Prostate gland (tissue), 2 donors: ENCODE measurements around a stretch of chr3.

DNA sequence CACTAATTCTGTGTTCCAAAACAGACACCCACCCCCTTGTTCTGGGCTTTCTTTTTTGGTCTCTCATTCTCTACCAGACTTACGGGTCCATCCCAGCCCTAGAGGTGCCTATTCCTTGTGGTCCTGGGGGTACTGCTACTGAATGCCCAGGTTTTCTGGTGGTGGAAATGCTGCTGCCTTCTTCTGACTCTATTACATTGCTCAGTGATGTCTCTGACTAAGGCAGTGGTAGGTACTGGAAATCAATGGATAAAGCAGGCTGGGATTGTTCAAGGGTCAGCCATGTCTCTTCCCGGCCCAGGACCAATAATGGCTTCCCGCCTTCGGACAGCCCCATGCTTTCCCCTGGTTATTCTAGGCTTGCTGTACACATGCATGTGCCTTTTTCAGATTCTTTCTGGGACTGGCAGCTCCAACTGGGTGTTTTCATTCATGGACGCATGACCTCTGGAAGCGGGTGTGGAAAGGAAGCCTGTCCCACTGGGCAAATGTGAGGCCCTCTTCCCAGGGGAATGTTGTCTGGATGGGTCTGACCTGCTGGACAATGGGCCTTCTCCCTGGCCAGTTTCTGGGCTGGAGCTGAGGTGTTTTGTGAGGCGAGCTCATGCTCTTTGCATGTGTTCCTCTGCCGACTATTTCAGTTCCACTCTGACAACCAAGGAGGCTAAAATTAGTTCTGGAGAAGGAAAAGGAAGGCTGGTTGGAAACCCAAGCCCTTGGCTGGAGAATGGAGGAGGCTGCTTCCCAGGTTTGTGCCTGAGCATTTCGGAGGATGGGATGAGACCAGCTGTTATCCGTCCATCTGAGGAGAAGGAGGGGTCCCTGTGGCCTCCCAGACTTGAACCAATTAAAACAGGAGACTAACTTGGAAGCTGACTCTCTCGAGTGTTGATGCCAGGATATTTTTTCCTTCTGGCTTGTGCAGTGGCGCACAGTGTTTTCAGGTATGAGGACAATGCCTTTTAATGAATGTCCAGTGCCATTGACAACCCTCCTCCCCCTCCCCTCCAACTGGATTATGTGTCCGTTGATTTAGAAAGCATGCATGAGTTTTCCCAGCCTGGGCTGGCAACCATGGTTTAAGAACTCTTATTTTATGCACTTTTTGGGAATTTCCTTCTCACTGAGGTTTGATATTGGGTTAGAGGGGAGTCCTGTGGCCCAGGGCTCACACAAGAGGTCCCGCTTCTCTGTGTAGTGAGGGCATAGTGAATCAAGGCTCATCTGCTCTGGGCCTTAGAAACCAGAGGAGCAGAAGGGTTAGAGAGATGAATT, 7.0 kb downstream of the ACVR2B start:
- PRO-cap: no peak
- RAMPAGE, long total RNA, 2 experiments: no peak in any of the 2 experiments

- PRO-cap: no peak
- RAMPAGE, long total RNA, 2 experiments: no peak in any of the 2 experiments
Measured at GRCh38 chr3:38471288-38471701, 17.6 kb downstream of the ACVR2B start.

DNA sequence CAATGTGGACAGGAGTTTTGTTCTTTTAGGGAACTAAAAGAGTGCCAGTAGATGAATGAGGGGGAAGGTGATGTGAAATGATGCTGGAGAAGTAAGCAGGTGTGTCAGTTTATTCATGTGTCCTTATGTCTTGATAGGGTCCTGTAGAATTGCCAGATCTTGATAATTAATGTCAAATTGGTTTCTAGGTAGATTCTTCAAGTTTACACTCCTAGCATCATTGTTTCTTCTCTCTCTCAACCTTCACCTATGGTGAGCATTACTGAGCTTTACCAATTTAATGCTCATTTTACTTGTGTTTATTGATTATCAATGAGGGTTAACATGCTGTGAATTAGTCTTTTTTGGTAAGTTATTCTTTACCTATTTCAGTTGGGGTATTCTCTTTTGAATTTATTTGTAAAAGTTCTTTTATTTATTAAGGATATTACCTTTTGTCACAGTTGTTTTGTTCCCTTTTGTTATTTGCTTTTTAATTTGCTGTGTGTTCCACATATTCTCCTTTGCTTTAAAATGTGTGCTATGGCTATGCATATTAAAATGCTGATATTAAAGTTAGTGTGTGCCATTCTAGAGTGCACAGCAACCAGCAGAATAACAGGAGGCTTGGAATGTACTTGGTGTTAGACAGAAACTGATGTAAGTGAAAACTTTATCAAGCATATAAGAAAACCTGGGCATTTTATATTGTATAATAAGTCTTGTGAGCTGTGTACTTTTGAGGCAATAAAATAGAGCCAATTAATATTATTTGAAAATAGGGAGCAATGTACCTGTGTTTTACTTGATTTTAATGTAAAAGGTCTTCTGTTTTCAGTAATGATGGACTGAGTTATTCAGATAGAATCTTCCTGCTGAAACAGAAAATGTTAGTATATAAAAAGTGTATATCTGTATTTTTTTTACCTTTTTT, 2.9 kb downstream of the EXOG start:
- PRO-cap: no peak
- RAMPAGE, long total RNA, 2 experiments: no peak in any of the 2 experiments

DNA sequence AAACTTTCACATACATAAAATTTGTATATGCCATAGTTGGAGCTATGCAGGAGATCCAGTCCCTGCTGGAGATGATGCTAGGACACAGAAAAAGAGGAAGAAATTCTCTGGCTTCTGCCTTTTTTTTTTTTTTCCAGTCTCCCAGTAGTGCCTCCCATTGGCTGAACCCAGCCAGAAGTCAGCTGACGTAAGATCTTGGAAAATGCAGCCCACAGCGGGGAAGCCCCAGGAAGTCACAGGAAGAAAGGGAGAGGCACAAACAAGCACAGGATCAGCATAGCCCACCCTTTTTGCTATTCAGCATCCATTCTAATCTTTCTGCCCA, 38.5 kb downstream of the SCN11A start:
- PRO-cap: no peak
- RAMPAGE, long total RNA, 2 experiments: no peak in any of the 2 experiments

DNA sequence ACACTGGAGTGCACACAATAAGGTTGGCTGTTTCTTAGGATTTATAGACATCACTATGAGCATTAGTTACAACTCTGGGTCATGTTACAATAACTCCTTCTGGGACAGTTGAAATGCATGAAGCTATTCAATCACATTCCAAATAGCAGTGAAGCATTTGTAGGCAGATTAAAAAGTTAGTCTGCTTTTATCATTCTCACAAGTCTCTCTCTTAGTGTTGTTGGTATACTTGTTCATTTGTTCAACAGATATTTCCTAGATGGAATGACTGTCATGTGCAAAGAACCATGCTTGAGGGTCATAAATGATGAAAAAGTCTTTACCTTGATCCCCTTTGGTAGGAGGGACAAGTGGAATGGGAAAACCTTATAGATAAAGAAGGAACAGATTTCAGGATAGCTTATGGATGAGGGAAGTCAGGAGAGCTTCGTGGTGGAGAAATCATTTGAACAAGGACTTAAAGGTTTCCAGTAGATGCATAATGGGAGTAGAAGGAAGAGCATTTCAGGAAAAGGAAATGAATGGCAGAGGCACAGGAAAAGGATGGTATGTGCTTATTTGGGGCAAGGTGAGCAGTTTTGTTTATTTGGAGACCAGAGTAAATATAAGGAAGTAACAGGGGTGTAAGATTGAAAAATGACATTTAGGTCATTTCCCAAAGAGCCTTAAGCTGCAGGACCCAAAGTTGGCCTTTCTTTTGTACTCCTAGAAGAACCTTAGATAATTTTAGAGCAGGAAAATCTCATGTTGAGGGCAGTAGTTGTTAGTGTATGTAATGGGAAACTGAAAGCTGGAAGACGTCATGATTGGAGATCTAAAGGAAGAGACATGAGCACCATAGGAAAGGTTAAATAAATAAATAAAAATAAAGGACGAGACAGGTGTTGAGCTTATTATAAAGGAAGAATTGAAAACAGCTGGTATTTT, 26.9 kb downstream of the GORASP1 start:
- PRO-cap: no peak
- RAMPAGE, long total RNA, 2 experiments: no peak in any of the 2 experiments

DNA sequence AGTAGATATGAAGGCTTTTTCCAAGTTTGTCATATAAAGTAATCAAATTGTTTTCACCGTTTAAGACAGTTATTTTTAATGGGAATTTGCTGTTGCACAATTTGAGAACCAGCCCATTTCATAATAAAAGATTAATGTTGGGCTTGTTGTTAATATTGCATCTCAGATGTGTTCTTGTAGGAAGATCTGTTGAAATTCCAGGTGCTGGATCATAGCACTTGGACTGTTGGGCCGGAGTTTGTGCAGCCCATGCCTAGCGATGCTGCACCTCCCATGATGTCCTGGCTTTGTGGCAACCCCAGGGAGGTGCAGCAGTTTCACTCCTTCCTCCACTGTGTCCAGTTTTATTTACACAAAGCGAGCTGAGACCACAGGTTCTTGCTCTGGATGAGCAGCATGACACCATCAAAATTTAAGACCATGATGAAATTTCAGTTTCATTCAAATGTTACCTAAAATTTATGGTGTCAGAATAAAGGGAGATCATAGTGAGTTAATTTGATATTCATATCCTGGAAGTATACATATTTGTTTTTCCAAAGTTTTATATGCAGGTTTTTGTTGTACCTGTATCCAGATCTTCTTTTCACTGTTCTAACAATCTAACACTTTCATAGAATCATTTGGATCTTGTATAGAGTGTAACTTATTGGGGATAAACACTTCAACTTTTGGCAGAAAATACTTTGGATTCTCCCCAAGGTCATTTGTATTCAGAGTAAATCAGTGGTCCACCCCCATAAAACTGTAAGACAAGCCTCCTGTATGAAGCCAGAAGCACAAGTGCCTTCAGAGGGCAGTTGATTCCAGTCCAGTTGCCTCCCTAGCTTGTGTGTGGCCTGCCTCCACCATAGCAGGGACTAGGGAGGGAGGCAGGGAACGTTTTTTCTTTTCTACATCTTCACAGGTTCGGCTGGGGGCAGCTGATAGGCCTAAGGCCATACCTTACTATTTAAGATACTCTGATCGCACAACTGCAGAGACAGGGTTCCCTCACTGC, 12.0 kb downstream of the GORASP1 start:
- PRO-cap: no peak
- RAMPAGE, long total RNA, 2 experiments: no peak in any of the 2 experiments

- PRO-cap: no peak
- RAMPAGE, long total RNA, 2 experiments: no peak in any of the 2 experiments
Measured at GRCh38 chr3:39100247-39100912, 7.0 kb downstream of the GORASP1 start.

- PRO-cap: bidirectional peak, plus-strand start at chr3:39107246, minus-strand start at chr3:39107168
- RAMPAGE, long total RNA, 2 experiments: no peak in any of the 2 experiments
Measured at GRCh38 chr3:39106450-39107509, 647 bp downstream of the GORASP1 start.

DNA sequence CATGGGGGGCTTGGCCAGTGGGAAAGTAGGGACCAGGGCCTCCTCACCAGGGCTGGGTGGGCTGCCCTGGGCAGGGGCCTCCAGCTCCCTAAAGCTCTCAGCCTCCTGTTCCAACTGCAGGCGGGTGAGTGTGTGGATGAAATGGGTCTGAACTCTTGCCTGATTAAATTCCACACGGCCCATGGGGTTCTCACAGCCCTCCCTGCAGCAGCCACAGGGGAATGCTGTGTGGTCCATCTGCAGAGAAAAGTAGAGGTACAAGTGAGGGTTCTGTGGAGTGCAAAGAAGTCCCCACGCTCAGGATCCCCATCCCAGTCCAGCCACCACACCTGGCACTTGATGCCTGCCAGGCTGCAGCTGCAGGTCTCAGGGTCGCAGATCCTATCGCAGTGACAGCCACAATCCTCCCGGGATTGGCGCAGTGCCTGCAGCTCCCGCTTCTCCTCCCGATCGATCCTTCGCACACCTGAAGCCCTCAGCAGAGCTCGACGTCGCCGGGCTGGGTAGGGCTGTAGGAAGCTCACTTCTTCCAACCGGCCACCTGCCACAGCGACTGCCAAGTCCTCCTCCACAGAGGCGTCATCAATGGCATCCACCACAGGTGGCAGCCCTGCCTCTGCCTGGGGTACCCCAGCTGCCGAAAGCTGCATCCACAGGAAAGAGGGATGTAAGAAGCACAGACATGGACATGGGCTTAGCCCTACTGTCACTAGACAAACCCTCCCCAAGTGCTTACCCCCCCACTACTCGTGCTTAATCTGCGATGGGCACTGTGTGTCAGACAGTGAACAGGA, 9.4 kb downstream of the CSRNP1 start:
- PRO-cap: no peak
- RAMPAGE, long total RNA, 2 experiments: no peak in any of the 2 experiments

- PRO-cap: no peak
- RAMPAGE, long total RNA, 2 experiments: no peak in any of the 2 experiments
Measured at GRCh38 chr3:39149408-39150094, 3.8 kb downstream of the CSRNP1 start.

- PRO-cap: bidirectional peak, plus-strand start at chr3:39151222, minus-strand start at chr3:39151044
- RAMPAGE, long total RNA, 2 experiments: no peak in any of the 2 experiments
Measured at GRCh38 chr3:39151187-39151302, 2.3 kb downstream of the CSRNP1 start.

- PRO-cap: no peak
- RAMPAGE, long total RNA, 2 experiments: no peak in any of the 2 experiments
Measured at GRCh38 chr3:39412362-39413521, 6.2 kb downstream of the RPSA start.

DNA sequence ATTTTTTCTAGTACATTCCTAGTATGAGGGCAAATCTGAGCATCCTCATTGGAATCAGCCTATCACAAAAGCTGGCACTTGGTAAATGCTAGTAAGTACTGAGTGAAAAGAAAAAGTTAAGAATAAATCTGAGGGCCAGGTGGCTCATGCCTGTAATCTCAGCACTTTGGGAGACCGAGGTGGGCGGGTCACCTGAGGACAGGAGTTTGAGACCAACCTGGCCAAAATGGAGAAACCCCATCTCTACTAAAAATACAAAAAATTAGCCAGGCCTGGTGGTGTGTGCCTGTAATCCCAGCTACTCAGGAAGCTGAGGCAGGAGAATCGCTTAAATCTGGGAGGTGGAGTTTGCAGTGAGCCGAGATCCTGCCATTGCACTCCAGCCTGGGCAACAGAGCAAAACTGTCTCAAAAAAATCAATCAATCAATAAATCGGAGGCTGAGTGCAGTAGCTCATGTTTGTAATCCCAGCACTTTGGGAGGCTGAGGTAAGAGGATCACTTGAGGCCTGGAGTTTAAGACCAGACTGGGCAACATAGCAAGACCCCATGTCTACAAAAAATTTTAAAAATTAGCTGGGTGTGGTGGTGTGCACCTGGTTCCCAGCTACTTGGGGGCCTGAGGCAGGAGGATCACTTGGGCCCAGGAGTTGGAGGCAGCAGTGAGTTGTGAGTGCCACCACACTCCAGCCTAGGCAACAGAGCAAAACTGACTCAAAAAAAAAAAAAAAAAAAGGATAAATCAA, 8.7 kb downstream of the RPSA start:
- PRO-cap: no peak
- RAMPAGE, long total RNA, 2 experiments: no peak in any of the 2 experiments

- PRO-cap: no peak
- RAMPAGE, long total RNA, 2 experiments: no peak in any of the 2 experiments
Measured at GRCh38 chr3:39501674-39502690, 34.5 kb downstream of the MOBP start.

GRCh38 chr3:40044067-40044556, 234.7 kb downstream of the MYRIP start:
- PRO-cap: no peak
- RAMPAGE, long total RNA, 2 experiments: no peak in any of the 2 experiments

- PRO-cap: no peak
- RAMPAGE, long total RNA, 2 experiments: no peak in any of the 2 experiments
Measured at GRCh38 chr3:40189667-40190577, 119.6 kb upstream of the EIF1B start.

DNA sequence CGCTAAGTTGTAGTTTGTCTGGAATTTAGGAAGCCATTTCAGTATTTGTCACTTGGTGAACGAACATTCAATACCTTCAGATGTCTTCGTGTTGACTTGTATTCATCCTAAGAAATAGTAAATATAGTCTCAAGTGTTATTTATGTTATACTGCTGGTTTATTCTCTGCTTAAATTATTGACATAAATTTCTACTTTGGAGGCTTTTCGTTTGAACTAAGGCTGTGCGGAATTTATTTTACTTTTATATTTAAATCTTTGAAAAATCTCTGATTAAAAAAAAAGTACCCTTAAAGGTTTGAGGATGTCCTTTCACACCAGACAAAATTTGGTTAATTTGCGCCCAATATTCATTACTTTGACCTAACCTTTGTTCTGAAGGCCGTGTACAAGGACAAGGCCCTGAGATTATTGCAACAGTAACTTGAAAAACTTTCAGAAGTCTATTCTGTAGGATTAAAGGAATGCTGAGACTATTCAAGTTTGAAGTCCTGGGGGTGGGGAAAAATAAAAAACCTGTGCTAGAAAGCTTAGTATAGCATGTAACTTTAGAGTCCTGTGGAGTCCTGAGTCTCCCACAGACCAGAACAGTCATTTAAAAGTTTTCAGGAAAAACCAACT, 1.9 kb downstream of the CTNNB1 start:
- PRO-cap: no peak
- RAMPAGE, long total RNA, 2 experiments: no peak in any of the 2 experiments

- PRO-cap: no peak
- RAMPAGE, long total RNA, 2 experiments: no peak in any of the 2 experiments
Measured at GRCh38 chr3:41217105-41217396, 17.7 kb downstream of the CTNNB1 start.

GRCh38 chr3:41231865-41232763, 32.8 kb downstream of the CTNNB1 start:
- PRO-cap: no peak
- RAMPAGE, long total RNA, 2 experiments: no peak in any of the 2 experiments

GRCh38 chr3:41241498-41242616, 42.6 kb downstream of the CTNNB1 start:
- PRO-cap: no peak
- RAMPAGE, long total RNA, 2 experiments: no peak in any of the 2 experiments